Bile duct (tissue), 1 donor: Measurements from ENCODE around the genes HGF, SEMA3E and STEAP1.

- PRO-cap, result no peak
These were observed 36.2 kb upstream of the TMEM60 start for GRCh38 chr7:77834425-77834901.

DNA sequence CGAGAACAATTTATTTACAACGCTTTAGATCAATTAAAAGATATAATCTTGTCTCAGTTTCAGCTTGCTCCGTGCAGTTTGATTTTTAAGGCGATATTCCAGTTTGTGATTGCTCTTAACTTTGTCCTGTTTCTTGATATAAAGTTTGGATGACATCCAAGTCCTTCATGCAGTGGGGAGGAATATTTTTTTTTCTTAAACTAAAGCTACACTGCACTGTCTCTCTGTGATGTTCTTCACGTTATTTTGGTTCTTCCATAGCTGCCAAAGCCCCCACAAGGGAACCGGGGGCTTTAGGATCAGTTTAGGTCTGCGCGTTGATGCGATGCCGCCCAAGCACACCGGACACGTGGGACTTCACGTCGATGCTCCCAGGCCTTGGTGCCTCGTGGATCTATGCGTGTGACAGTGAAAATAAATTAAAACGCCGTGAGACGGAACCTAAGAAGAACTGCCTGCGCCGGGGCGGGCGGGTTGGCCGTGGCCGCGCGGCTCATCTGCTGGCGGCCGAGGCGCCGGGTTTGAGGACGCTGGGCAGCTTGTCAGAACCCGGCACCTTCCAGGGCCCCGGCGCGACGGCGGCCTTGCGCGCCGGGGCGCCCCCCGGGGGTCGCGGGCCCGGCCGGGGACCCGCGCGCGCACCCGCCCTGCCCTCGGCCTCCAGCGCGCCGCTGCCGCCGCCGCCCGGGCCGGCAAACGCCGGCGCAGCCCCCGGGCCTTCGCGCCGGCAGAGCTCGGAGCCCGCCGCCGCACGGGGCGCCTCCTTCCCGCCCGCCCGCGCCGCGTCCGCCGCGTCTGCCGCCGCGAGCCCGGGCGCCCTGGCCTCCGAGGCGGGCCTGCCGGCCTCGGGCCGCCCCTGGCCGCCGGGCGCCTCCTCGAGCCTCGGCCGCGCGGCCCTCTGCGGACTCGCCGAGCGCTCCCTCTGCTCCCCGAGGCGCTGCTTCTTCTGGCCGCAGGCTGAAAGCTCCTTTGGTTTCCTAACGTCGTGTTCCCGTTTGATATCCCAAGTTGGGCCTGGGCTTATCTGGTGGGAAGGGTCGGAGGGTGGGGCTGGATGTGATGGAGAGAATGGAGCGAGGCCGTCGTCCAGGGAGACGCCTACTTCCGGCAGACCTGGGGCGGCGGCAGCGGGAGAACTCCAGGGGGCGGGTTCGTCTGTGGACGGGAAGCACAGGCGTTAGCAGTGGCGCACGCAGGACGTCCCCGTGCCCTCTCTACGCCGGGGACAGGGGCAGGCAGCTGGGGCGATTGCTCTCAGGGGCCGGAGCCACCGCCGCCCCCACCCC lies 221.0 kb upstream of the TMEM60 start:
- PRO-cap, result unidirectional peak, plus-strand start at position 422 of the sequence; bidirectional peak, plus-strand start at position 1,141 of the sequence, minus-strand start at position 971 of the sequence

DNA sequence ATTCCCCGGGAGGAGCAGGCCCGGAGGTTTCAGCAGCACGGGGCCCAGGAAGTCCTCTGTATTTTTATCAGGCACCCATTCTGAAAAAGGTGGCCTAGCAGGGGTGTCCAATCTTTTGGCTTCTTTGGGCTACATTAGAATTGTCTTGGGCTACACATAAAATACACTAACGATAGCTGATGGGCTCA lies 222.0 kb upstream of the TMEM60 start:
- PRO-cap, result no peak

GRCh38 chr7:78020574-78020855 lies 222.3 kb upstream of the TMEM60 start:
- PRO-cap, result no peak

DNA sequence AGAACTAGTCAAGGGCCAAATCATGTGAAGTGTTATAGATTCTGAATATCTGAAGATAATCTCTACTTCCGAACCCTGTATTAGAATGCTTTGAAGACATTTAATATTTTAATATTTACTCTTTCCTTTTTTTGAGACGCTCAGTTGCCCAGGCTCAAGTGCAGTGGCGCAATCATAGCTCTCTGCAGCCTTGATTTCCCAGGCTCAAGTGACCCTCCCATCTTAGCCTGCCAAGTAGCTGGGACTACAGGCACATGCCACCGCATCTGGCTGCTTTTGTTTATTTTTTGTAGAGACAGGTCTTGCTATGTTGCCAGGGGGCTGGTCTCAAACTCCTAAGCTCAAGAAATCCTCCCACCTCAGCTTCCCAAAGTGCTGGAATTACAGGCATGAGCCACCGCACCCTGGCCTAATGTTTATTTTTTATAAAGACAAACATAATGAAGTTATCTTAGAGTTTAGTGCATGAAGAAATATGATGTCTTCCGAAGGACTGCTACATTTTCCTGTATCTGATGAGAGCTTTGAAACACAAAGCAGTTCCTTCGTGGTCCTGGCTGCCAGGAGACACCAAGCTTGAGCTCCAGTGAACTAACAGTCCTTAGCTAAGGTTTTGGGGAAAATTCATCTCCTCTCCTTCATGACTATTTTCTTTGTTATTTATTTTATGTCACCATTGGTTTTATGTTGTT lies 44.2 kb upstream of the CD36 start:
- PRO-cap, result no peak

GRCh38 chr7:80602146-80602630 lies 36.3 kb upstream of the CD36 start:
- PRO-cap, result unidirectional peak, plus-strand start at chr7:80602334

DNA sequence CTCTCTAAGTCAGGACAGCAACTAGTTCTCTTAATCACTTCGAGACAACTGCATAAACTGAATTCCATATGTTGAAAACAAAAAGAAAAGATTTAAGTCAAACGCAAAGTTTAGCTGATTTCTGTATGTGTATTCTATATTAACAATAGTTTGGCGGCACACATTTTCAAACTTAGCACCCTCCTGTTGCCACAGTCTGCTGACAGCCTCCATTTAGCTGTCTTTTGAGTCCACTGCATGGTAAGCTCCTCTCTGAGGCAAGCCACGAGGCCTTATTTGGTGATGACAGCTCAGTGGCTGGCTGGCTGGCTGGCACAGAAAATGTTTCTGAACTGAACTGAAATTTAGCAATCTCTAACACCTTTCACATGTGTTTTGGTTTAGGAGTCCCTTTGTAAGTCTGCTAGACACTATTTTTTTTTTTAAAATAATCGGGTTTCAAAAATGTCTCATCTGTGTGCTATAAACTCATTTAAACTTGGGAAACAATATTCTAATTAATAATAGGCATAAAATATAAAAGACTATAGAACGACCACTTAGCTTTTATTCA lies 59.3 kb downstream of the SEMA3C start:
- PRO-cap, result no peak

- PRO-cap, result bidirectional peak, plus-strand start at chr7:81770038, minus-strand start at chr7:81770083; bidirectional peak, plus-strand start at chr7:81770369, minus-strand start at chr7:81770128; bidirectional peak, plus-strand start at chr7:81770491, minus-strand start at chr7:81770440
These were observed at the start of gene HGF for GRCh38 chr7:81769822-81770821. Gene HGF (minus strand): TSS chr7:81770047.

DNA sequence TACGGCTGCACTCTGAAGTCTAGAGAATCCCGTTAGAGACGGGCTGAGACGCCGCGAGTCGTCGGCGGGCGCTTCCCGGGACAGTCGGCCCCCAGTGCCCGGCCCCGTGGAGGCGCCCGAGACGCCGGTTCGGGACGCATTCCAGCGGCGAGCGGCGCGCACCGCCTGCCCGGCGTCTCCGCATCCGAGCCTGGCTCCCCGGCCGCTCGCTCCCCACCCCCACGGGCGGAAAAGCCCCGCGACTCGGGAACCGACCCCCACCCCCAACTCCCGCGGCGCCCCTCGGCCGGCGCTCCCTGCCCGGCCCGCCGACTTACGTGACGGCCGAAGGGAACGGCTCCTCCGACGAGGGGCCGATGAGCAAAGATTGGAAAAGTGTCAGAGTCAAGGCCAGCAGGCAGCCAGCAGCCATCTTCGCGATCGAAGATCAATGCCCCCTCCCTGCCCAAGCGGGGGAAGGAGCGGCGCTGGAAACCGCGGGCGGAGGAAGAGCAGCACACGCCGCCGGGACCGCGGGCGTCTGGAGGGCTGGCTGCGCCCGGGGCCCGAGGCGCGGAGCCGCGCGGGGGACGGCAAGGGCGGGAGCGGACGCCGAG lies 431 bp downstream of the CACNA2D1 start:
- PRO-cap, result unidirectional peak, plus-strand start at position 56 of the sequence; bidirectional peak, plus-strand start at position 470 of the sequence, minus-strand start at position 522 of the sequence

DNA sequence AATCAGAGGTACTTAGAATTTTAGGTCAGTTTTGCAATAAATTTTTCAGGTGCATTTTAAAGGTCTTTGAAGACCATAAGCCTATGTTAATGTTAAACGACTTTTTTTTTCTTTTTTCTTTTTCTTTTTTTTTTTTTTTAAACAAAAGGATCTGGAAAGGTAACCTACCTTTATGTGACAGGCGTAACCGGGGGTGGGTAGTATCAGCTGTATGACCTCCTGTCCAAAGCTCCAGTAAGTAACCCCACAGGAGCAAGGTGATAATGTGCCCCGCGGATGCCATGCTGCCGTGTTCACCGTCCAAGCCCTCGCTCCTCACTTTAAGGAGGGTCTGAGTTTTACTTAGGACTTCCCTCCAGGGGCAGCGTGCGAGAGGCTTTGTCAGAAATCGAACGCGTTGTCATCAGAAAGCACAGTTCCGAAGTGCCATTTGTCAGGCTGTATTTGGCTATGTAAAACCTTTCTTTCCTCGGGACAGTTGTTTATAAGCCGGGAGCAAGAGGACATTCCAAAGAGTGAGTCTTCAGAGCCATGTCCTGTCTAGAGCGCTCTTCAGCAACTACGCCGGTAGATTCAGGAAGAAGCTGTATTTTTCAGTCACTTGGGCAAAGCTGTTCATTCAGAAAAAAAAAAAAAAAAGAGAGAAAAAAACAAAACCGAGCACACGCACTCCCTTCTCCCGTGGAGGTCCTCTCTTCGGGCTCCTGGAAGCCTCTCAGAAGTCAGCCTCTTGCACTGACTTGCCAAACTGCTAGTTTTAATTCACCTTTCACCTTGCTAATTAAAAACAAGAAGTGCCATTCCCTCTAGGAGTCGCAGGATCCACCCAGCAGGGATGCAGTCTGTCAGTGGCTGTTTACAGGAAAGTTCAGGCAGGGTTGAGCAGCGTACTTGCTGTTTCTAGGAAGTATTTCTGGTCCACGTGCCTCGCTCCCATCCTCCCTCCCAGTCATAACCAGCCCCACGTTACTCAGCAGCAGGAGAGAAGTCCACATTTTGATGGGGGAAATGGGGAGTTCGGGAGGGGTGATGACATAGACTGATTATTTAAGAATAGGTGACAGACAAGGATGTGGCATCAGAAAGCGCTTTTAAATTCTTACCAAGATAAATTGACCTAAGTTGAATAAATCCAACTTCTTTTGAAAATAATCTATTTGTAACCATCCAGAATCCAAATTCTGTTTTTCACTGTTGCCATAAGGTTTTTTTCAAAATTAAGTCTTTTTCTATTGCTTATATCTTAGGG lies at the start of gene SEMA3E:
Gene SEMA3E, minus strand, starts transcription at position 880 of the 1,249 bp plus-strand sequence.
- PRO-cap, result no peak

DNA sequence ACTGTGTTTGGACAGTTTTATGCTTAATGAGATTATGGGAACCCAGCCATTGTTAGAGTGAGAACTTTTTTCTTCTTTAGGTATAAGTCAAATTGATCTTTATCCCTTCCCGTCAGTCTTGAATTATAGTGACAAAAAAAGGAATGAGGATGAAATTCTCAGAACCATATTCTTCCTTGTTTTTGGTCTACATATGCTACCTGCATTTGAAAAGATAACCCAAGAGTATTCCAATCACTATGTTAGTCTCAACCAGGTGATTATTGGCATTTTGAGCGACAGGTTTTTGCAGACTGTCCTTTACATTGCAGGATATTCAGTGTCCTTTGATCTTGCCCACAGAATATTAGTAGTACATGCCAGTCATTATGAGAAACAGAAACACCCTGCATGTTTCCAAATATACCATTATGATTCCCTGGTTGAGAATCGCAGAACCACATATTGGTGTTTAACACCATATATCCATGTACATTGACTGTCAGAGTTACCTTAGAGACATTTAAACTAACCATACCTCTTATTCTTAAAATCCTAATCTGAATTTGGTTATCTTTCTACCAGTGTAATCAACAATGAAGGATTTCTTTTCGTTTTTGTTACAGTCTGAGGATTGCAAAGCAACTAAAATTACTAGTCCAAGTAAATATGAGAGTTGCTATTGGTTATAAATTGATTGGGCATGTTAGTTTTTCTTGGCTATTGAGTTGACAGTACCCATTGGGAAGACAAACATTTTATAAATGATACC lies 30.6 kb downstream of the TMEM243 start:
- PRO-cap, result no peak

GRCh38 chr7:87505147-87505473 lies 29.6 kb upstream of the ABCB4 start:
- PRO-cap, result no peak

- PRO-cap, result unidirectional peak, plus-strand start at chr7:87712765
These were observed 84.4 kb downstream of the RUNDC3B start for GRCh38 chr7:87712488-87713070.

DNA sequence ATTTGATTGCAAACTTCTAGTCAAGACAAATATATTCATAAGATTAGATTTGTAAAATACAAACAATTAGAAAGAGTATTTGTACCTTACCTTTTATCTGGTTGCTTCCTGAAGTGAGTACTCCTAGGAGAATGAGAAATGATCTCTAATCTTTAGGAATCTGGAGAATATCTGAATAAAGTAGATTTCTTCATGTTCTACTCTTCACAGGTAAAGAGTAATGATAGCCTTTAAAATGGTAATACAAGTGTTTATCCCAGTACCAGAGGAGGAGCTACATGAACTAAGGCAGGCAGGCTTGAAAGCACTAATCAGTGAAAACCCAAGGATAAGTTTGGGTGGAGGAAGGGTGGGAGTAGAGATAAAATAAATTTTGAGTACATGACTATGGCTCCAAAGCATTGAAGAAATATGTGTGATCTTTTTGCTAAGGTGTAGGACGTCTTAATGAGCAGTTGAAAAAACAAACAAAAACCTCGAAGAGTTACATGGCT lies 84.9 kb downstream of the RUNDC3B start:
- PRO-cap, result no peak

GRCh38 chr7:88225879-88226588 lies 6.2 kb upstream of the SRI start:
- PRO-cap, result no peak

DNA sequence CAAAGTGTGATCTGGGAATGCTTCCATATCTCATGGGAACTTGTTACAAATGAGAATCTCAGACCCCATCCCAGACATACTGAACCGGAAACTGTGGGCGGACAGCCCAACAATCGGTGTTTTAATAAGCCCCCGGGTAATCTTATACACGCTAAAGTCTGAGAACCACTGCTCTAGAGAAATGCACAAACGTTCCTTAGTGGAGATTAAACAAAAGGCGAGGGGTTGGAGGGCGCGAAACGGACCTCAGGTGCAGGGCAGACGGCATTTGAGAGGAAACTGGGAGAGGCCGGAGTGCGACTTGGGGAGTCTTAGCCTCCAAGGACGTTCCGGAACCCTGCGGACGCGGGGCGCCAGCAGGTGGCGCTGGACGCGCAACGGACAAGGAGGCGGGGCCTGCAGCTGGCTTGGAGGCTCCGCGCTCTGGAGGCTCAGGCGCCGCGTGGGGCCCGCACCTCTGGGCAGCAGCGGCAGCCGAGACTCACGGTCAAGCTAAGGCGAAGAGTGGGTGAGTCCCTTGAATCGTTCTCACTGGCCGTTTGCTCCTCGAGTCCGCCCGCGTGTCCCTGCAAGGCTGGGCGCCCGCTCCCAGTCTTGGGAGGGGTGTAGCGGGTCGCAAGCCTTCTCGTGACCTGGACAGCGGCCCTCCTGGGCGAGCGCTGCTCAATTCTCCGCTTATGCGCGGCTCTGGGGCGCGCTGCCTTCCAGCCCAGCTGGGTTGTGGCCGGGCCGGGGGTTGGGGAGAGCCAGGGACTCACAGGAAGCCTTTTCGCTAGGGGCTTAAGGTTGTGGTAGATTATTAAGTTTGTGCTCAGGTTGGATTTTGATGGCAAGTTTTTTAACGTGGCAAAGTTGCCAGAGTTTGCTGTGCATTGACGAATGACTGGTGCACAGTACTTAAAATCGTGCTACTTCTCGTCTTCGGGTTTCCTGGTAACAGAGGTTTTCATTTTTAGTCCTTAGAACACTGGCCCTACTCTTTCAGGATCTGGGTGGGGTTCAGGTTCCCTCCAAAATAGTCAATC lies at the start of gene STEAP1:
Gene STEAP1, plus strand, starts transcription at position 434 of the 1,025 bp plus-strand sequence.
- PRO-cap, result bidirectional peak, plus-strand start at position 384 of the sequence, minus-strand start at position 339 of the sequence

DNA sequence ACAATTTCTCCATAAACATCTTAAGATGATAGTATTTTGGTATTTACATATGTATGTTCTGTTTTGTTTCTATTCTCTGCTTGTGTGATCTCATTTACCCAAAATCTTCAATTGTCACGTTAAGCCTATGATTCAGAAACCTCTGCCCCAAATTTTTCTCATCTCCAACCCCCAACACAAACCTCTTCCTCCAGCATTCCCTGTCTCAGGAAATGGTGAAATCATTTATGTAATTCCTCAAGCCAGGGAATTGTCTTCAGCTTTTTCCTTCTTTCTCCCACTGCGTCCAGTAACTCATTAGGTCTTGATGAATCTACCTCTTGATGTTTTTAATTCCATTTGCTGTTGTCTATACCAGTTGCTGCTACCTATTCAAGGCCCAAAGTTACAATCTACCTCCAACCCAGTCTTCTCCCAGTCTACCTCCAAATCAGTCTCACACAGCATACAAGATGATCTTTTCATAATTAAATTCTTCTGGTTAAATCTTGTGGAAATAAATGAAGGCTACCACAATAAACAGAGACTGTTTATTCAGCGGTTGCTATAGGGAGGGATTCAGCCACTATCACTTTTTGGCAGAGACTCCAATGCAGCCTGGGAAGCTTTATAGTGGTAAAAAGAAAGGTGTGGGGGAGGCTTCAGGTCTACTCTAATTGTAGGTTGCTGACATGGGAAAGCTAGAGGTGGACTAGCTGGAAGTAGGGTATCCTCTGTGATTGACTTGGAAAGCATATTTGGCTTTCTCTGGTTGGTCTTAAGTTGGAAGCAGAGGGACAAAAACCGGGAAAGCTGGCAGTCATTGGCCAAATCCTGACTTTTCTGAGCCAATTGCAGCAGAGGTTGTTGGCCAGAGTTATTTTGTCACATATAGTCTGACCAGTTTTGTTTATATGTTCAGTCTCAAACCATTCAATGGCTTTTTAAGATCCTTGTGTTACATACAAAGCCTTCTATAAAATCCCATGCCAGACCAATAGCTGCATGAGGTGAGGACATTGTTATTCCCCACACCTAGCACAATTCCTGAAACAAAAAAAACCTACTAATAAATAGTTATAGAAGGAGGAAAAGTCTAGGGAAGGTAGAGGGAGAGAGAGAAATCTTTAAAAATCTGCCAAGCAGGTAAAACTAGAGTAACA lies 6.0 kb downstream of the CFAP69 start:
- PRO-cap, result no peak

DNA sequence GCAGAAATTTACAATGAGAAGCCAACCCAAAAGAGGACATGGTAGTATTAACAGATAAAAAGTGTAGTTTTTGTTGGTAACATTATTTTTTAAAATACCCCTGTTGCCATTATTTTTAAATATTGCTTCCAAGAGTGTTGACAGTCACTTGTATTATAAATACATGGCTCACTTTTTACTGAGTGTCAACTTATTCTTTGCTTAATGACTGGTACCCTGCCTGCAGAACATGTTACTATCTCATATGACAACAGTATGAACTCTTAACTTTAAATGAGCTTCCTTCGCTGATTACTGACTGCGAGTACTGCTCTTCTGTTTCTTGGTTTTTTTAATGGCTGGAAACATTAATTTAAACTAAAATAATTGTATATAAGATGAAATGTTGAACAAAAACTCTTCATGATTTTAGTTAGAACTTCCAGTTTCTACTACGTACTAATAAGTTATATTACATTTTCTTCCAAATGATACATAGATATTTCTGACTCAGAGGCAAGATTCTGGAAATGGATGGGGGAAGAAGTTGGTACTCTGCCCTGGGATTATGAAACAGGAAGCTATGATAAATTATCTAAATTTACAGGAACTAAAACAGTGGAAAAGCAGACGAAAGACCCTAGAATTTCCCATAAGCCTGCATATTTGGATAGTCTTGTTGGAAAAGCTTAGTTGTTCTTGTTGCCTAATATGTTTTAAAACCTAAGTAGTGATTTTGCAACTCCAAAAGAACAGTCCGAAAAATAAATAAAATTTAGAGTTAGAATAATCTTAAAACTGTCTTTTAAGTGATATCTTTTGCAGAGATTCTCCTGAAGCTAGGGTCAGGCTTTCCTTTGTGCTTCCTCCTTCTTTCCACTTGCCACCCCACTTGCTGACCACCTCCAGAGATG lies 21.7 kb downstream of the CFAP69 start:
- PRO-cap, result no peak

GRCh38 chr7:90411111-90411671 lies 7.9 kb downstream of the CLDN12 start:
- PRO-cap, result no peak

DNA sequence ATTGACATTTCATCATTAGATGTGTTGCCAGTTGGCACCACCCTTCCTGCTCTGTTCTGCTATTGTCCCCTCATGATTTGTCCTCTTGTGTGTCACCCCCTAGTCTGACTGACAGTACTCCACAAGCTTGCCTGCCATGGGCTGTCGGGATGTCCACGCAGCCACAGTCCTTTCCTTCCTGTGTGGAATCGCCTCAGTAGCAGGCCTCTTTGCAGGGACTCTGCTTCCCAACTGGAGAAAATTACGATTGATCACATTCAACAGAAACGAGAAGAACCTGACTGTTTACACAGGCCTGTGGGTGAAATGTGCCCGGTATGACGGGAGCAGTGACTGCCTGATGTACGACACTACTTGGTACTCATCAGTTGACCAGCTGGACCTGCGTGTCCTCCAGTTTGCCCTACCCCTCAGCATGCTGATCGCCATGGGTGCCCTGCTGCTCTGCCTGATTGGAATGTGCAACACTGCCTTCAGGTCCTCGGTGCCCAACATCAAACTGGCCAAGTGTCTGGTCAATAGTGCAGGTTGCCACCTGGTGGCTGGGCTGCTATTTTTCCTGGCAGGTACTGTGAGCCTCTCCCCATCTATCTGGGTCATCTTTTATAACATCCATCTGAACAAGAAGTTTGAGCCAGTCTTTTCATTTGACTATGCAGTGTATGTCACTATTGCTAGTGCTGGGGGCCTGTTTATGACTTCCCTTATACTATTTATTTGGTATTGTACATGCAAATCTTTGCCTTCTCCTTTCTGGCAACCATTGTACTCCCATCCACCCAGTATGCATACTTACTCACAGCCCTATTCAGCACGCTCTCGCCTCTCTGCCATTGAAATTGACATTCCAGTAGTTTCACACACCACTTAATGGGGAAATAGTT lies 9.5 kb downstream of the CLDN12 start:
- PRO-cap, result no peak